ENCODE results near the gene RARRES2.

GRCh38 chr7:149742129-149742486 lies 27.4 kb downstream of the KRBA1 start:
- RRBS, 2 experiments: no CpG with 5 or more reads among the region's 12 CpGs

DNA sequence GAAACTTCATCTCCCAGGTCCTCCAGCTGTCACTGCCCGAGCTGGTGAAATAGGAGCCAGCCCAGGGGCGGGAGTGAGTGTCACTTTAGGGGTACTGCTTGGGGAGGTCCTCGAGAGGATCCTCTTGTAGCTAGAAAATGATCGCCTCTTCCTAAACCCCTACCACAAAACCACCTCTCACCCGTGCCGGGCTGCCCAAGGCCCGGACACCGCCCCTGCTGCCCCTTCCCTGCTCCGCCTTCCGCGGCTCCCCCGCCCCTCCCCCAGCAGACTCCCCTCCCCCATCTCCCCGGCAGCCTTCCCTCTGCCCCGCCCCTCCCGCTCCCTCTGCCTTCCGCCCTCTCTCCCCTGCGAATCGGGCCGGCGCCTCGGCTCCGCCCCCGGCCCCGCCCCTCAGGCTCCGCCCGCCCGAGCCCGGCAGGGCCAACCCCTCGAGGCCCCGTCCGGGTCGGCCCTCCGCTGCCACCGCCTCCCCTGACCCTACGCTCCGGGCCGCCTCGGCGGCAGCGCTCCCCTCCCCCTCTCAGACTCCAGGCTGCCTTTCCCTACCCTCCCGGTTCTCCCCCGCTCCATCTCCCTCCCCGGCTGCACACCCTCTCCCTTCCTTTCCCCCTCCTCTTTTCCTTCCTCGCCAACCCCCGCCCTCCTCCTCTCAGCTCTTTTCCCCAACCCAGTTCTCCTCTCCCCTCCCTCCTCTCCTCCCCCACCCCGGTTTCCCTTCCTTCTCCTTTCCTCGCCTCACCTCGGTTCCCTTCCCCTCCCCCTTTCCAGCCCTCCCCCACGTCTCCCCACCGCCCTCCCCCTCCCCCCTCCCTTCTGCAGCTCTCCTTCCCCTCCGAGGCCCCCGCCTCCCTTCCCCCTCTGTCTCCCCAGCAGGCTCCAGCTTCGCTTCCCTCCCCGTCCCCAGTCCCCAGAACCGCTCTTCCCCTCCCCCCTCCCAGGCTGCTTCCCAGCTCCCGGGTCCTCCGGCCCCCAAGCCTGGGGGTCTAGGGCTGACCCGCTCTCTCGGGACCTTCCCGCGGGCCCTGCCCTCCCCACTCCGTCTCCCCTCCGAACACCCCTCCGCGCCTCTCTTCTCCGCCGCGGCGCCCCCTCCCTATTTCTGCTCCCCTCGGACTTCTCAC lies 1.6 kb downstream of the ZNF467 start:
- RRBS, 2 experiments: 2% methylated on average over 21 of the region's 70 CpGs

DNA sequence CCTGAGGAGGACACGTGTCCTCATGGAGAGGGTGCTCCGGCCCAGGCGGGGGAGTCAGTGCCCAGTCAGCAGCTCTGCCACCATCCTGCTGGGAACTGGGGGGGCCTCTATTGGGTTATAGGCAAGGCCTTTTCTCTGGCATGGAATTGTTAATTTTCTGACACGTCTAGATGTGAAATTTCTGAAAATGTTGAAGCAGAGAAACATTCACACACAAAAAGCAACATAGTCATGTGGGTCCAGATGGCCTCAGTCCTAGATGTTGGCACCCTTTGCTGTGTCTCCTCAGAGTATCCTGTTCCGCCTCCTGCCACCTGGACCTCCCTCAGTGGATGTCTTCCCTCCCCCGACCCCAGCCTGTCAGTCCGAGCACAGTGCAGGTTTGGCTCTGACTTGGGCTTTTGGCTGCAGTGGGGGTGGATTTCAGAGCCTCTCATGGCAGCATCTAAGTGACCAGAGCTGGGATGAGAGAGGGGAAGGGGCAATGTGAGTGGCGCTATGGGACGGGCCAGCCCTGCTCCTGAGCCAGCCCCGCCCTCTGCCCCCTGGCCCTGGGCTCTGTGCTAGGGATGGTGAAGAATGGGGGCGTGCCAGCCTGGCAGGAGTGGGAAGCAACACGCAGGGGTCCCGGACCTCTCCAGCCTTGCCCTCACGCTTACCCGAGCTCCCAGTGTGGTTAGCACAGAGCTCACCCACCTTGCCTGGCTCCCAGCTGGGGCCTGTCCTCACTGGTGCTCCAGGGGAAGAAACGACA lies 6.1 kb downstream of the ATP6V0E2 start:
- RRBS, 2 experiments: no CpG with 5 or more reads among the region's 16 CpGs

DNA sequence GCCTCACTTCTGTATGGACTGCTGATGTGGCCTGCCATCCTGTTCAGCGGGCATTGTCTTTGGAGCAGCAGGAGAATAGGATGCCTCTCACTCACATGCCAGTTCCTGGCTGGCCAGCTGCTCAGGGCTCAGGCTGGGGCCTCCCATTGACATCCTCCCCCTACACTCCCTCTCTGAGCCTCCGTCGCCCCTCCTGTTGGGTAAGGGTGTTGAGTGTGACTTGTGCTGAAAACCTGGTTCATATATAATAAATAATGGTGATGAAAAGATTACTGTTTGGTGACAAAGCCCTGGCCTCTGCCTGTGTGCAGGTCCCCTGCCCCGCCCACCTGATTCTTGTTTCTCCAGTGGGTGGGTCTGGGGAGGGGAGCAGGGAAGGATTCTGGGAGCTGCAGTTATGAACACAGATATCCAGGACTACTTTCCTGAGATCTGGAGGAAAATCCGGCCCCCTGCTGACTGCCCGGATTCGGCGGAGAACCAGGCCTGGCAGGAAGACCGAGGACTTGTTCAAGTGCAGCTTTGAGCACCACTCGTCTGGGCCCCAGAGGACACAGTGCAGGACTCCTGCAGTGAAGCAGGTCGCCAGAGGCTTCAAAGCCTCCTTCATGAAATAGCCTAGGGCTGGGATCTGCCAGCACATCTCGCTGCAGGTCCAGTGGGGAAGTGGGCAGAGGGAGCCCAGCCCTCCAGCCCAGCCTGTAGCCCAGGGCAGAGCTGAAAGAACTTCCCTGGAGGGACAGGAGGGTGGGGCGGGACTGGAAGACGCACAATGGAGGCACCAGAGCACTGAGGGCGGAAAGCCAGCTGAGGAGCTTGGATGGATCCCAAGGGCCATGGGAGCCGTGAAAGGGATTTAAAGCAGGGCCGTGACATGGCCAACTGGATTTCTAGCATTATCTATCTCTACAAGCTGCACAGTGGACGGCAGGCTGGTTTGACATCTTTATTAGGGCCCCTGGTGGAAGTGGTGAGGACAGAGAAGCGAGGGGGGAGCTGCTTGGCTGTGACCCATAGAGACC lies 7.0 kb downstream of the ATP6V0E2 start:
- RRBS, 2 experiments: no CpG with 5 or more reads among the region's 19 CpGs

DNA sequence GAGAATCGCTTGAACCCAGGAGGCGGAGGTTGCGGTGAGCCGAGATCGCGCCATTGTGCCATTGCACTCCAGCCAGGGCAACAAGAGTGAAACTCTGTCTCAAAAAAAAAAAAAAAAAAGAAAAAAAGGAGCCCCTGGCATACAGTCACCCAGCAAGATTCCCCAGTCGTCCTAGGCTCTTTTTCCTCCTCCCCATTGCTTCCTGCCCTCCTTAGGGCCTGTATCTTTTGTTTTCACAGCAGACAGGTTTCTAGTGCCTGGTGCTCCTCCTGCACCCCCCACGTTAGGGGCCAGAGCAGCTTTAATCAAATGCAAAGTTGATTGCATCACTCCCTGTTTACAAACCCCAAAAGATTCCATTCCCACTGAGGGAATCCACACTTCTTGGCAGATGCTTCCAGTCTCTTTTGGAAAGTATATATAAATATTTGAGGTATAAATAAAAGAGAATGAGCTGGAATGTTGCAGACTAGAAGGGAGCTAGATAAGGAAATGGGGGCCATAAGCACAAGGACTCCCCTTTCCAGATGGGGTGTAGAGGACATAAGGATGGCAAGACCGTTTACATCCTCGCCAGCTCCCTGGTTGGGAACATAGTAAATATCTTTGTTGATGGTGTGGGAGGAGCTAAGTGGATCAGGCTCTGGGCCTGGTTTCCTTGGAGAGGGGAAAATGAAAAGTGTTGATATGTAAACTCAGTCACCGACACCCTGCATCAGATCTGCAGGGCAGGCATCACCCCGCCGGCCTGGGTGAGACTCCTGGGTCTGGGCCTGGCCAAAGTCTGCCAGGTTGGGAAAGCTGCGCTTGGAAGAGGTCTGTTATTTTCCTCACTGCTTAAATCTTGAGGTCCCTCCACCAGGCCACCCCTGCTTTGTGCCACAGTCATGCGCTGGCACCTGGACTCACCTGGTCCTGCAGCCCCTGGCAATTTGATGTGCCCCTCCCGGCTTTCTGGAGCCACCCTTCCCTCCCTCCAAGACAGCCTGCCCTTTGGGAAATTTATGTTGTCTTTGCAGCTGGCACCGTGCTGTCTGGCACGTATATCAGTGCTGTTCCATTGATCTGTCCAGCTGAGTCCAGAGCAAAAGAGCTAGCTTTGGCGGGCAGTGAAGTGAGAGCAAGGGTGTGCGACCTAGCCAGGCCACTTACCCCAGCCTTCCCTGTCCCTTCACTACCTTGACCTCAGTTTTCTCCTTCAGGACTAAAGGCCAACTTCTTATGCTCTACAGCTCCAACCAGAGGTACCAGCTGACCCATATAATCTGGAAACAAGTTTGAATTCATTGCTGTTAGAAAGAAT lies 6.0 kb downstream of the RARRES2 start:
- RRBS, 2 experiments: no CpG with 5 or more reads among the region's 20 CpGs

GRCh38 chr7:150341408-150342425 lies at the start of gene RARRES2:
TSS of gene RARRES2 (minus strand) at chr7:150341629.
- RRBS, 2 experiments: 2% methylated on average over 7 of the region's 53 CpGs; no CpG with 5 or more reads in 1 of the 2 experiments

GRCh38 chr7:150357096-150357847 lies 11.3 kb upstream of the REPIN1 start:
- RRBS, 2 experiments: no CpG with 5 or more reads among the region's 10 CpGs

GRCh38 chr7:150421044-150421400 lies 15.5 kb downstream of the ENSG00000284691 start:
- RRBS, 2 experiments: no CpG with 5 or more reads among the region's 17 CpGs

DNA sequence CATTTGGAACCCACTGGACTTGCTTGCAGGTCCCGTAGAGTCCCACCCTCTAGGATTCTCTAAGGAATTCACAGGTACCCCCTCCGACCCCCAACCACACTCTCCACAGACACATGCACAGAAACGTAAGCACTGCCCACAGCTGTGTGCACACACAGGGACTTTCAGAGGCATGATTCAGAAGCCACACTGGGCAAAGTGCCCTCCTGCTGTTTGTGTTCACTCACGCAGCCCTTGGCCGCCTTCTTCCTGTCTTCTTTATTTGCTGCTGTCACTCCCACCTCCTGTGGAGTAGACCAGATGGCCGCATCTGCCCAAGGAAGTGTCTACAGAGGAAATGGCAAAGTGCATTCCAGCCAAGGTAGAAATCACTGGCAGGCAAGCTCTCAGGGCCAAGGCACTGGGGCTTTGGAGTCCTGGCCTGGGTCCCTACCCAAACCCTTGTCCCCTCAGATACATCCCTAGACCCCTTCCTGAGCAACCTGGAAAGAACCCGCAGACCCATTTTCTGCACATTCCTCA lies 21.7 kb upstream of the GIMAP8 start:
- RRBS, 2 experiments: no CpG with 5 or more reads among the region's 7 CpGs

DNA sequence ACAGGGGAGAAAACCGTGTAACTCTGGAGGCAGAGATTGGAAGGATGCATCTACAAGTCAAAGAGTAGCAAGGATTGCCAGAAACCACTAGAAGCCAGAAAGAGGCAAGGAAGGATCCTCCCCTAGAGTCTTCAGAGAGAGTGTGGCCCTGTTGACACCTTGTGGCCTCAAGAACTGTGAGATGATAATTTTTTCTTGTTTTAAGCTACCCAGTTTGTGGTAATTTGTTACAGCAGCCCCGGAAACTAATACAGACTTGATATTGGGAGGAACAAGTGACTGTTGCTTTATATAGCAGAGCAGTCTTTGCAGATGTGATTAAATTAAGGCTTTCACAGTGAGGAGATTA lies 3.6 kb upstream of the GIMAP7 start:
- RRBS, 2 experiments: no CpG with 5 or more reads among the region's 2 CpGs

DNA sequence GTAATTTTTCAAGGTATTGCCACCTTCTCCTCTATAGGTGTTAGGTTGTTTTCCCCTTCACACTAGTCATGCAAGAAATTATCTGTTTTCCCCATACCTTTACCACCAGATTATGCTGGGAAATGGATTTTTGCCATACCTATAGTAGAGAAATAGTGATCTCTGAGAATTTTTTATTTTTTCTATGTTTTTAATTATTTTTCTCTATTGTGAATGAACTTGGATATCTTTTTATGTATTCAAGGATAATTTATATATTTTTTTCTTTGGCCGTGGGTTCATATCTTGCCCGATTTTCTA lies 3.5 kb downstream of the GIMAP7 start:
- RRBS, 2 experiments: no CpG with 5 or more reads among the region's 2 CpGs

GRCh38 chr7:150572071-150572911 lies 5.1 kb downstream of the GIMAP4 start:
- RRBS, 2 experiments: no CpG with 5 or more reads among the region's 18 CpGs

DNA sequence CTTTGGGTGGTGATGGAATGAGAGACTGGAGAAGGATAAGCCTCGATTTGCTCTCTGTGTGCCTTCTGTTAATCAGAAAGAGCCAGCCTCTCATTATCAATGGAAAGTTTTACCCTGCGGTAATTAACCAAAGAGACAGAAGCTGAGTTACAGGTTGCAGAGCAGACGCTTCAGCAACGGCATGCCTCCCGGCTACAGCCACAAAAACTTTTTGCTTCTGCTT lies 18.0 kb downstream of the GIMAP4 start:
- RRBS, 2 experiments: no CpG with 5 or more reads among the region's 5 CpGs

- RRBS, 2 experiments: no CpG with 5 or more reads among the region's 12 CpGs
Measured at GRCh38 chr7:150629060-150630105, 2.8 kb downstream of the GIMAP6 start.

DNA sequence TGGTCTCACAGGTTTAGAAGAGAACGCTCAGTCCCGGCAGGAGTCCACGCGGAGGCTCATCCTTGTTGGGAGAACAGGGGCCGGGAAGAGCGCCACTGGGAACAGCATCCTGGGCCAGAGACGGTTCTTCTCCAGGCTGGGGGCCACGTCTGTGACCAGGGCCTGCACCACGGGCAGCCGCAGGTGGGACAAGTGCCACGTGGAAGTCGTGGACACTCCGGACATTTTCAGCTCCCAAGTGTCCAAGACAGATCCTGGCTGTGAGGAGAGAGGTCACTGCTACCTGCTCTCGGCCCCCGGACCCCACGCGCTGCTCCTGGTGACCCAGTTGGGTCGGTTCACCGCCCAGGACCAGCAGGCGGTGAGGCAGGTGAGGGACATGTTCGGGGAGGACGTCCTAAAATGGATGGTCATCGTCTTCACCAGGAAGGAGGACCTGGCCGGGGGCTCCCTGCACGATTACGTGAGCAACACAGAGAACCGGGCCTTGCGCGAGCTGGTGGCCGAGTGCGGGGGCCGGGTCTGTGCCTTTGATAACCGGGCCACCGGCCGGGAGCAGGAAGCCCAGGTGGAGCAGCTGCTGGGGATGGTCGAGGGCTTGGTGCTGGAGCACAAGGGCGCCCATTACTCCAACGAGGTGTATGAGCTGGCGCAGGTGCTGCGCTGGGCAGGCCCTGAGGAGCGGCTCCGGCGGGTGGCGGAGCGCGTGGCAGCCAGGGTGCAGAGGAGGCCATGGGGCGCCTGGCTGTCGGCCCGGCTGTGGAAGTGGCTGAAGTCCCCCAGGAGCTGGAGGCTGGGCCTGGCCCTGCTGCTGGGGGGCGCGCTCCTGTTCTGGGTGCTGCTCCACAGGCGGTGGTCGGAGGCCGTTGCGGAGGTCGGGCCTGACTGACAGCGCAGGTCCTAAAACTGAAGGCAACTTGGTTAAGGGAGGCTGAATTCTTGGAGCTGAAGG lies 3.9 kb downstream of the GIMAP1 start:
- RRBS, 2 experiments: 84 to 88% methylated on average over 17 to 21 of the region's 57 CpGs

DNA sequence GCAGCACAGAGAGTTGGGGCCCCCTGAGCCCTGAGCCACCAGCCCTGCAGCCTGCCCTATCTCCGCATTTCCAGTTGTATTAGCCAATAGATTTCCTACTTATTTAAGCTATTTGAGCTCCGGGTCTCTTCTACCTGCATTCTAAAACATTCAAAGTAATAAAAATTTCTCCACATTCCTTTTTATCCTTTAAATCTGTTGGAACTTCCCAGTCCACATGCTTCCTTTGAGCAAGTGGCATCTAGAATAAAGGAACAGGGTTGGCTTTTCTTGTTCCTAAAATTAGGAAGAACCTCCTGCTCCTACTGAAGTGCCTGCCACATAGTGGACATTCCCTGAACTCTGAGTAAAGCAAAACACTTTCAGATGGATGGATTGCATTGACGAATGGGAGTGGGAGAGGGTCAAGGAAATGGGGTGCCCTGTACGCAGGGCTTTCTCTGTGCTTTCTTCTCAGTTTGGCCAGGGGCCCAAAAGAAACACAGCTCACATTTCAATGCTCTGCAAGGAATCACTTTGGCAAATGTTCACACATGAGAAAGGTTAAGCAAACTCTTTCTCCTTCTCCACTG lies 6.3 kb downstream of the GIMAP5 start:
- RRBS, 2 experiments: no CpG with 5 or more reads among the region's 4 CpGs

DNA sequence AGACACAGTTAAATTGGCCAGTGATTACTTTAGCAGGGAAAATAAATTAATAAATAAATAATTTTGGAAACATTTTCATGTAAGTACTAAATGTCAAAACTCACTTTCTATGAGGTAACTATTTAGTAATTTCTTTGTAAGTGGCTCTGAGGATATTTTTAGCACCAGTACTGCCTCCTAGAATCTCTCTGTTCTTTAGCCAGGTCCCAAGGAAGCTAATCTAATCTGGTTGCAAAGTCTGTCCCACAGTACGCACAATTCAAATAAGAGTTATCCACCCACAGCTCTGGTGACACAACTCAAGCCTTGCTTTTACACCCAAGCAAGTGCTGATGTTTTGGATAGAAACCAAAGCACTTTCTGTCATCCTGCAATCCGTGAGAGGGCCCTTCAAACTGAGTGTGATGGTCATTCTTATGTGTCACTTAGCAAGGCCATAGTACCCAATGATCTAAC lies 14.4 kb downstream of the GIMAP5 start:
- RRBS, 2 experiments: no CpG with 5 or more reads among the region's 2 CpGs

DNA sequence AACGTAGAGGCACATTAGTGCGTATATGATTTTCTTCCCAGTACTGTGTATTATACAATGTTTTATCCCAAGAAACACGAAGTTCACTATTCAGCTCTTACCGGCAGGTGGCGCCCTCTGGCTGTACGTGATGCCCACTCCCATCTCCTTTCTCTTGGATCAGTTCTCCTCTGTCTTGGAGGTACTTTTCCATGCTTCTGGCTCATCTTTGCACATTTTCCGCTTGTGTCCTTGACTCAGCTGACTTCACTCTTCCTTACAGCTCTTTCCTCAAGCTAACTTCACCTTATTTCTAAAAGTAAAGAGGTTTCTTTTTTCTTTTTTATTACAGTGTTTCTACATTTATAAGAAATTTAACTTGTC lies 21.4 kb downstream of the TMEM176B start:
- RRBS, 2 experiments: no CpG with 5 or more reads among the region's 7 CpGs

- RRBS, 2 experiments: no CpG with 5 or more reads among the region's 8 CpGs
Measured at GRCh38 chr7:150788329-150788882, 11.8 kb downstream of the TMEM176B start.